Parietal lobe (tissue), 2 donors: ENCODE results near the gene ZC3H8.

DNA sequence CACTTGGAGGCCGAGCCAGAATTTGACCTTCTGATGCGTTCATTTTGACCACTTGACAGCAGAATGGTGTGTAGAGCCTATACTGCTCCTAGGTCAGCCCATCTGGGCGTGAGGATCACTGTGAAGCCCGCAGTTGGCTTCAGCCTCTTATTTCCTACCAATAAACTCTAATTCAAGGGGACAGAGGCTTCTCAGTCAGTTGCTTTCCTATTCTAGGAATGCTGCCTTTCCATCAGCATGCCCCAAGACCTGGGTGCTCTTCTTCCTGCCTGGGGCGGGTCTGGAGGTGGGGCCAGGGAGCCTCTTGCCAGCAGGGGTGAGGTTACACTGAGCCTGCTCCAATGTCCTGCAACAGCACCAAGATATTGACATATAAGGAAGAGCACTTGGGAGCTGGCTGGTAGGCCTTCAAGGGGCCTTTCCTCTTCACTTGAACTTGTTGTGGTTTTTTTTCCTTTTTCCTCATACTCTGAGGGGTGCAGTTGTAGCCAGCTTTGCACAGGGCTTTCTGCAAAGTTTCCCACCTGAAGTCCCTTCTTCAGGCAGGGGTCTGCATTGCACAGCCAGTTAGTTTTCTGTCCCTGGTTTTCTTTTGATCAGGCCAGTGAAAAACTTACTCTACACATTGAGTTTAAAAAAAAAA lies 91.2 kb upstream of the BCL2L11 start:
- RAMPAGE, long total RNA = no peak

GRCh38 chr2:111118601-111119661 lies 1.8 kb upstream of the BCL2L11 start:
- RAMPAGE, long total RNA = no peak

DNA sequence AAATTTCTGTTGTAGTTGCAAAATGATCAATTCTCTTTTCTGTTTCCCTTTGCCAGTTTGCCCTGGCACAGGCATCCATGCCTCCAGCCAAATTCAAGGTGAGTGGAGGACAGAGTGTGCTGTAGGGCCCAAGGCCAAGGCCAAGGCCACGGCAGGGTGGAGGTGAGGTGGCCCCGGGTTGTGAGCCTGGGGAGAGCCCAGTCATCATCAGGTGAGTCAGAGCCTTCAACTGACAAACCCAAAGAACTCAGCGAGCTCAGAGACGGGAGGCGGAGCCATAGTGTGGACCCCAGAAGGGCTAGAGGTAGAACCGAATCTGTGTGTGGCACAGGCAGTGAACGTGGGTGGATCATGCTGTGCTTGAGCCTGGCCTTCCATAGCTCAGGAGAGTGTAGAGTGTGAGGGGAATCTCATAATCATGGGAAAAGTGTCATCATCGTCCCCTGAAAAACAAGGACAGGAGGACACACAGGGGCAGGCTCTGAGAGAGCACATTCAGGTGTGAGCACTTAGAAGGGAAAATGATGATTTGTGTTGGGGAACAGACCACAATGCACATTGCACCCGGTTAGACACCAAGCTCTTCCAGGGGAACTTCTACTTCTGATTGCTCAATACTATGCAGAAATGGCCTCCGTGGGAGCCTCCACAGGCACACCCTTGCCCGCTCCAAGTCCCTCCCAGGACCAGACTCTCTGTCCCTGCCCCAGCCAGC lies 55.9 kb downstream of the BCL2L11 start:
- RAMPAGE, long total RNA = no peak

DNA sequence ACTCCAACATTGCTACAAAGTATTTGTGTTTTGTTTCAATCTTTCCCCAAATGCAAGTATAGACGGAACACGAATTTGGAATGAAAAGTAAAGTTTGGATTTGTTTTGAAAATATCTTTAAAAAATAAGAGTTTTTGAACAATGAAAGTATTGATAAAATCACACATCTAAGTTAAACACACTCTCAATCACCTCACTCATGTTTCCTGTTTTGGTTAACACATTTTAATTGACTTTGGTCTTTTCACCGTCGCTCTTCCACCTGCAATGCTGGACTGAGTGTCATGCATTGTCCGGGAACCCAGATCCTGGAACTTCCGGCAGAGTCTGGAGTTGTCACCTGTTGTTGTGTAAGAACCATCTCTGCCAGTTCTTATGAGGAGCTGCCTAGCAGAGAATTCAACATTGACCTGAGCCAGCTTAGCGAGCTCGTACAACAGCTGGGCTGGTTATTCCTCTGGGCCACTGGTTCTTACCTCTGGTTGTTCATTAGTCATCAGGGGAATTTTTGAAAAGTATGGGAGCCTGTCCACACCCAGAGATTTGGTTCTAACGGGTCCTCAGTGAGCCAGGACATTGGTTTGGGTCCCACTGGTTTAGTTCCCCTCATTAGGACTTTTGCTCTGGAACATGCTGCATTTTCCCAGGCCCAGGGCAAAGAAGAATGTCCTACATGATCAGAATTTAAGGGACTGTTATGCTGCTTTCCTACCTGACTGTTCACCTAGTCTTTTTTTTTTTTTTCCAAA lies 75.7 kb downstream of the BCL2L11 start:
- RAMPAGE, long total RNA = no peak

- RAMPAGE, long total RNA = no peak
Observed at GRCh38 chr2:111233613-111234148, 113.0 kb downstream of the BCL2L11 start.

GRCh38 chr2:111534844-111535521 lies 349.0 kb downstream of the ANAPC1 start:
- RAMPAGE, long total RNA = no peak

DNA sequence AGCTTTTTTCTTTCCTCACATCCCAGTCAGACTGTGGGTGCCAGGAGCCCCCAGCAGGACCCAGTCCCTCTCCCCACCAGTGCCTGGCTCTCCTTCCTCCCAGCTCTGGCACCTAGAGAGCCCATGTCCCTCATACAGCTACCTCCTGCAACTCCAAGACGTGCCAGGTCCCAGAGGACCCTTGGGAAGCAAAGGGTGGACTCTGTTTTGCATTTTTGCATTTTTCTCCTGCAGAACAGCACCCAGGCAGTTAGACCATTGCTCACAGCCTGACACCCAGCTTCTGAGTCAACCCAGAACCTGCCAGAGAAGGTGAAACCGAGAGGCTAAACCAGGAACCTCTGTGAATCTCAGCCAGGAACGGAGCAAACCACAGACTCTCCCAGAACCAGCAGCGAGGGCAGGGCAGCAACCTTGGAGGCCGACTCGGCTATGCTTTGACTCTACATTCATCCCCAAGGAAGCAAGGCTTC lies 221.0 kb downstream of the ANAPC1 start:
- RAMPAGE, long total RNA = no peak

- RAMPAGE, long total RNA = no peak
Observed at GRCh38 chr2:111698690-111699599, 185.0 kb downstream of the ANAPC1 start.

DNA sequence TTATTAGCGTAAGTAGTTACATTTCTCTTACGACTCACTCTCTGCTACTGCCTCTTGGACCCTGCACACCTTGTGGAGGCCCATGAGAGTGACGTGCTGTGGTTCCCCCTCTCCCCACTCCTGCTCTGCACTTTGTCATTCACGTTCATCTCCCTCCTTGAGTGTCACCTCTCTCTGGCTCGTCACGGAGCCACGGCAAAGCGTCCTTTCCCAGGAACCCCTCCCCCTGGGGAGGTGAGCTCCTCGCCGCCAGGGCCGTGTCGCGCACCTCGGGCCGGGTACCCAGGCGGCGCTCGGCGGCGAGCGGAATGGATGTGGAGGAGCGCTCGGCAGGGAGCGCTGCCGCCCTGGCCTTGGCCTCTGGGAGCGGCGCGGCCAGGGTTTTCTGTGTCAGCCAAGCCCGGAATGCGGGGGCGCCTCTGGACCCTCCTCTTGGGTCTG lies 652 bp upstream of the MERTK start:
- RAMPAGE, long total RNA = no peak

DNA sequence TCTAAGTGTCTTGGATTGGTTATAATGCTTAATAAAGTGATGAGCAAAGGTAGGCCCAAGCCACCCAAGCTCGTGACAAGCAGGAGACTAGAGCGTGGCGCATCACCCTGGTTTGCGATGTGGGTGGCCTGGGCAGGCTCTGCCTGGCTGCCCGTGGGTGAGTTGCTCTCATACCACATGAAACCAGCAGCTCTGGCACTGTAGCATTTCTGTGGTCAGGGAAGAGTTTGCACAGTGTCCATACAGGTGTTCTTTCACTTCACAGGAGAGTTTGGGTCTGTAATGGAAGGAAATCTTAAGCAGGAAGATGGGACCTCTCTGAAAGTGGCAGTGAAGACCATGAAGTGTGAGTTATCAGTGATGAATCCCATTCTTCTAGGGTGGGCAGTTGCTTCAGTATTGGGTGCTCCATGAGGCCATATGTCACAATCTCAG lies 51.4 kb upstream of the TMEM87B start:
- RAMPAGE, long total RNA = no peak

GRCh38 chr2:112050306-112050692 lies 4.8 kb upstream of the TMEM87B start:
- RAMPAGE, long total RNA = no peak

GRCh38 chr2:112155514-112155907 lies 17.3 kb downstream of the FBLN7 start:
- RAMPAGE, long total RNA = no peak

- RAMPAGE, long total RNA = no peak
Observed at GRCh38 chr2:112182354-112183180, 44.4 kb downstream of the FBLN7 start.

- RAMPAGE, long total RNA = no peak
Observed at GRCh38 chr2:112187307-112188464, 49.5 kb downstream of the FBLN7 start.

DNA sequence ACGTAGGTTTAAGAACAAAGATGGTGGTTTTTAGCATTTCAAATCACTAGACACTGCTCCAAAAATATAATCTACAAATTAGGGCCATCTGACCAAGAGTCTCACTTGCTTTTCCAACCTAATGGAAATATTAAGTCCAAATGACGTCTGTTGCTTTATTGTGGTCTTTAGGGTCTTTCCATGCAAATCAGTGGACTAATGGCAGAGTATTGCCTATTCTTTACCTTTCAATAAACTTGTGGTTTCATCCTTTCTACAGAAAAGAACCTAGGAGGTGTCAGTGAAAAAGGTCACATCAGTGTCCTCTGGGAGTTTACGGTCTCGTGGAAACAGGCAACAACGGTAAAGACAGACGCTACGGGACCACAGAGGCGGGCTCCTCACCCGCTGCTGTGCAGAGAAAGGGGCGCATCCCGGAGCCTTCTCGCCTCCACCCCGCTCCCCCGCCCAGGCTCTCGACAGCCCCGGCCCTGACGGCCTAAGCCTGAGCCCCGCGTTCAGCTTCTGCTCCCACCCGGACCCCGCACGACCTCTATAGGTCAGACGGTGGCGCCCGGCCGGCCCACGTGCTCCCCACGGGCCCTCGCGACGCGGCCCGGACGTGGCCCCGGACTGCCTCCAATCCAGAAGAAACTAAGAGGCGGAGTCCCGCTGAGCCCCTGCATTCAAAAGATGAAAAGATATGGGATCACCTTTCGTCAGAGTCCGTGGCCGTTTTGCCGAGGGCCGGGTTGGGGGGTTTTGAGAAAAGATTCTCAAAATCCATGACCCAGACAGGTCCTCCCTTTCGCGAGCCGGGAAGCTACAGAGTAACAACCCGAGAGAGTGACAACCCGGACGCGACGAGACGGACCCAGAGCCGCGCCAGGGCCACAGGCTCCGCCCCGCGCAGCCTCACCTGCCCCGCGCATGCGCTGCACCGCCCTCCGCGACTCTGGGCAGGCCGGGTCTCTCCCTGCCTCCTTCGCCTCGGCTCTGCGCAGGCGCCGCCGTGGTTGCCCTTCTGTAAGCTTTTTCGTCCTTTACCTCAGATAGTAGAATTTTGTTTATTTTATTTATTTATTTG lies at the start of gene ZC3H8:
TSS of gene ZC3H8 (minus strand) at position 827 of the 1,066 bp plus-strand sequence.
- RAMPAGE, long total RNA = start-site peak on the minus strand centred at position 851 of the sequence, 80 bp wide, 247 and 50 reads in 2 replicates

- RAMPAGE, long total RNA = no peak
Observed at GRCh38 chr2:112324008-112324899, 48.9 kb downstream of the ZC3H6 start.

DNA sequence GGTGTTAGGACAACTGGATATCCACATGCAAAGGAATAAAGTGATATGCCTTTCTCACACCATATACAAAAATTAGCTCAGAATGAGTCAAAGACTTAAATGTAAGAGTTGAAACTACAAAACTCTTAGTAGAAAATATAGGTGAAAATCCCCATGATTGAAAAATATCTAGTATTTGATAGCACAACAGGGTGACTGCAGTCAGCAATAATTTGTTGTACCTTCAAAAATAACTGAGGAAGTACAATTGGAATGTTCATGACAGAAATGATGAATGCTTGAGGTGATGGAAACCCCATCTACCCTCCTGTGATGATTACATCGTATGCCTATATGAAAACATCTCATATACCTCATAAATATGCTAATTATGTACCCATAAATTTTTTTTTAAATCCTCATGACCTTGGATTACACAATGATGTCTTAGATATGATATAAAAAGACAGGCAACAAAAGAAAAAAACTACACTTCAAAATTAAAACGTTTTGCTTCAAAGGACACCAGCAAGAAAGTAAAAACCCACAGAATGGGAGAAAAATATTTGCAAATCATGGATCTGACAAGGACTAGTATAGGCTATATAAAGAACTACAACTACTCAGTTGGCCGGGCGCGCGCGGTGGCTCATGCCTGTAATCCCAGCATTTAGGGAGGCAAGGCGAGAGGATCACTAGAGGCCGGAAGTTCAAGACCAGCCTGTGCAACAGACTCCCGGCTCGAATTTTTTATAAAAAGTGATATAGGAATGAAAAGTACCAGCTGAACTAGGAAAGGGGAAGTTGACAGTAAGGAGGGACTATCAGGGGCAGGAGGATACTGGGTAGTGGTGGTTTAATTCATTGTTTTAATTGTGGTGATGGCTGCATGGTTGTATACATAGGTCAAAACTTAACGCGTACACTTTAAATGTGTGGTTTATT lies 1.2 kb upstream of the POLR1B start:
- RAMPAGE, long total RNA = no peak

- RAMPAGE, long total RNA = no peak
Observed at GRCh38 chr2:112543130-112543703, 952 bp downstream of the POLR1B start.

DNA sequence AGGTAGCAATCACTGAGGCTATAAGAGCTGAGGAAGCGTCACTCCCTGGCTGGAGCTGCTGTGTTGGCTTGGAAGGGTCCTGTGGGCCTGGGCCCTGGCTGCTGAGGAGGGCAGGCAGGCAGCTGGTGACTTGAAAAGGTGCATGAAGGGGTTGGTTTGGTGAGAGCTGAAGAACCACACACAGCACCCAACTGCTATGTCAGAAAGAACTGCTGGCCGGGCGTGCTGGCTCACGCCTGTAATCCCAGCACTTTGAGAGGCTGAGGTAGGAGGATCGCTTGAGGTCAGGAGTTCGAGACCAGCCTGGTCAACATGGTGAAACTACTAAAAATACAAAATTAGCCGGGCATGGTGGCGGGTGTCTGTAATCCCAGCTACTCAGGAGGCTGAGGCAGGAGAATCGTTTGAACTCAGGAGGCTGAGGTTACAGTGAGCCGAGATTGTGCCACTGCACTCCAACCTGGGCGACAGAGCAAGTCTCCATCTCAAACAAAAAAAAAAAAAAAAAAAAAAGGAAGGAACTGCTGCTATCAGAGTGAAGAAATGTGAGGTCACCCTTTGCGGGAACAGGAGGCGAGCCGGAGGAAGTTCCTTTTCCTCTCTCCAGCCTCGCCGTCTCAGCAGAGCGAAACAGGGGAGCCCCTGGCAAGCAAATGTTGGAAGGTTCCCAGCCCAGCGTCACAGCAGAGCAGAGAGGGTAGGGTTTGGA lies 28.2 kb downstream of the SLC20A1 start:
- RAMPAGE, long total RNA = no peak

- RAMPAGE, long total RNA = no peak
Observed at GRCh38 chr2:112811745-112812468, 24.7 kb downstream of the IL1B start.